Vein endothelial cell (primary cell): ENCODE measurements around the genes TNRC18 and RSPH10B.

- CAGE, long polyA plus RNA, result no peak
Observed at GRCh38 chr7:5222427-5223172, 32.6 kb downstream of the WIPI2 start.

DNA sequence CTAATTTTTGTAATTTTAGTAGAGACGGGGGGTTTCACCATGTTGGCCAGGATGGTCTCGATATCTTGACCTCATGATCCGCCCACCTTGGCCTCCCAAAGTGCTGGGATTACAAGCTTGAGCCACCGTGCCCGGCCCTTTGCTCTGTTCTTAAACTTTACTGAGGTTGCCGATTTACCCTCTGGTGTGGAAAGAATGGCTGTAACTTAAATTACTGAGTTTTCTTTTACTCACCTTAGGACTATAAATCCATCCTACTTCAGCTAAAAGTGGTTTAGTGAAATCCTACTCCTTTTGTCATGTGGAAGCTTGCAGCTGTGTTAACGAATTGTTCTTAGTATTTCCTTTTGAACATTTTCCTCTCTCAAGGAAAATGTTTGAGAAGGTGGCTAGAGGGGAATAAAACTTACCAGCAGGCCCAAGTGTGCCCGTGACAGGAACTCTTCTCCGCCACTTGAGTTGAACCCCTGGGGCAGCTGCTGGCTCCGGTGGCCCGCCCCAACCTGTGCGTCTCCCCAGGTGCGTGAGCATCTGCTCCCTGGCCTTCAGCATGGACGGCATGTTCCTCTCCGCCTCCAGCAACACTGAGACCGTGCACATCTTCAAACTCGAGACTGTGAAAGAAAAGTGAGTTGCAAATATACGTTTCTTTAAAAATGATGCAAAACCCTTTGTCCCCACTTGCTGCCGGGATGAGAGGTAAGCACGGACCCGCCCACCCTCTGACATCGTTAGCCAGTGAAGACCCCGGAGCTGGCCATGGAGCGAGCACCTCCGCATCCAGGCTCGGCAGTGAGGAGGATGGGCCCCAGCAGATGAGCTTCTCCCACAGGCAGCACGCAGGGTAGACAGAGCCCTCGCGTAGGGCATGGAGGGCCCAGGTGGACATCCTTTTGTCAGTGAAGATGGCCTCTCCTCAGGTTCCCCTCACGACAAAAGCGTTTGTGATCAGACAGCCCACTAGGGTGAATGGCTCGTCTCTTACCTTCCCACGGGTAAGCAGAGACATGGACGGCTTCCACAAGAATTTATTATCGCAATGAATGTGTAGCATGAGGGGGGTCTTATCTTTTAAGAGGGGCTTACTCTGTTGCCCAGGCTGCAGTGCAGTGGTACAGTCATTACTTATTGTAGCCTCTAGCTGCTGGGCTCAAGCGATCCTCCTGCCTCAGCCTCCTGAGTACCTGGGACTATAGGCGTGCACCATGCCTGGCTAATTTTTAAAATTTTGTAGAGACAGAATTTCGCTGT lies 35.7 kb downstream of the WIPI2 start:
- CAGE, long polyA plus RNA, result no peak

GRCh38 chr7:5226866-5227578 lies 37.0 kb downstream of the WIPI2 start:
- CAGE, long polyA plus RNA, result no peak

DNA sequence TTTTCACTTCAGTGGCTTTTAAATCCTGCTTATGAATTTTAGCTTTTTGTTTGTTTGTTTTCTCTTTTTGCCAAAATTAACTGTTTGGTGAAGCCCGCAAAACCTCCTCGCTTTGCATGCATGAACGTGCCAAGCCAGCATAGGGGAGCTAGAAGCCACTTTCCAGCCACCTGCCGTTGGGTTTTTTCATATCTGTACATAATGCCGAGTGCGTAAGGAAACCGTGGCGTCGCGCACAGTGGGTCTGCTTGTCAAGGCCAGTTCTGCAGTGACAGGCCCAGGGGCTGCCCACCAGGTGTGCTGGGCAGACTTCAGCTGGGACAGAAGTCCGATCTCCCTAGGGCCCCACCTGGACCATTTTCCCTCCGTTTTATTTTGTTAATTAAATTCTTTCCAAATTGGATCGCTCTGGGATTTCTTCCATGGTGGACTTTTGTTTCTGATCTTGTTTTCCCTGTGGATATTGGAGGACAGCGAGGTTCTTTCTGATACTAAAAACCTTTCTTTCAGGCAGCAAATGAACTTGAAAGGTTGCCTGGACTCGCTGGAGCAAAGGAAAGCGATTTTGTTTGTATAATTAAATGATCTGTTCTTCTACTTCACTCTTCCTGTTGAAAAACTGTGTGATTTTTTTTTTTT lies 41.2 kb downstream of the WIPI2 start:
- CAGE, long polyA plus RNA, result no peak

DNA sequence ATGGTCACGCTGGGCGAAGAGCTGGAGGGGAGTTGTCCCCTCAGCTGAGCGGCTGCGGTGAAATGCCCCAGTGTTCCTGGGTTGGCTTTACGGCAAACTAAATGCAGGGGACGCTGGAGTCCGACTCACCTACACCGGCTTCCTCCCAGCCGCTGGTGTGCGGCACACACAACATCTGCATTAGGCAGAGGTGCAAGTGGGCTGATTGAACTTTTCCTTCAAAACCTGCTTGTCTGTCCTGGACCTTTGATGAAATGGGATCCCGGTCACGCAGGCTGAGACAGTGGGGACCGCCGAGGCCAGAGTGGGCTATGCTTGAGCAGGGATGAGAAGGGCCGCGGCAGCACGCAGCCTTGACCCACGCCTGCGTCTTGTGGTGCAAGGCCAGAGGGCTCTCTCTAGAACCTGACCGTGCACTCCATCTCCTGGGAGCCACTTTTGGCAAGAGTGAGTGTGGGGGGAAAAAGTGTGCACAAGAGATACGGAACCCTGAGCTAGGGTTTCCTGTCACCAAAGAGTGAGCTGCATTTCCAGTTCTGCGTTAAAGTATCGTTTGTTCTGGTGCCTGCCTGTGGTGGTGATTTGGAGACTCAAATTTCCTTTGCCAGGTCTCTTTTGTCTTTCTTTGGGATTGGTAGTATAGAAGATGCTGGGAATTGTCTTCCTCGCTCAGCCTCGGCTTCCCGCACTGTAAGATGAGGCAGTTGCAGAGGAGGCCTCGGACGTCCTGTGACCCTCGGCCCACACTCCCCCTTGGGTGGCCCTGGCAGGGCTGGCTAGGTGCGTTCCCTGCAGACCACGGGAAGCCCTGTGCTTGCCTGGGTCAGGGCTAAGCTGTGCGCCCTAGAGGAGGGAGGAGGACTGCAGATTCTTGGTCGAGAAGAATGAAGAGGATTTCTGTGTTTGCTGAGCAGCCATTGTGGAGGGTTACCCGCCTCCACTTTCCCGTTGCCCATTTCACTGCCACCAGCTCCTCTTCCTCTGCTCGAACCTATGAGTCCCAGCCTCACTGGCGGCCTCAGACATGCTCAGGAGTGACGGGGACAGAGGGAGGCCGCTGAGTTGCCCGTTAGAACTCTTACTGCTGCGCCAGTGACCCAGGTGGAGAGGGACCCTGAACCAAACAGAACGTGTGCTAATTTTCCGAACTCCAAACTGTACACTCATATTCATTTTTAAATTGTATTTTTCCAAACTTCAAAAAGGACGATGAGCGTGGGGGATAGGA lies 42.7 kb downstream of the WIPI2 start:
- CAGE, long polyA plus RNA, result no peak

DNA sequence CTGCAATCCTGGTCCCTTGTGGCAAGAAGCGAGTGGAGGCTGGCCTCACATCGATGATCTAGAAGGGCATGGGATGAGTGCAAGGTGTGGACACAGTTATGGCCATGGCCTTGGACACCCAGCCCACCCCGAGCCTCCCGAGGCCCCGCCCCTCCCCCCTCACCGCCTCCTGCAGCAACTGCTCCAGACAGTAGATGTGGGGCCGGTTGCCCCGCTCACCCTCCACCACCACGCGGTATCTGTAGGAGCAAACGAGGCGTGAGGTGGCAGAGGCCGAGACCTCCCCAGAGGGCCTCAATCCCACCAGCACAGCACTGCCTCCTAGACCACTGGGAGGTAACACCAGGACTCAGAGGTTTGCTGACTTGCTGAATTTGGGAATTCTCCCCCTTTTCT lies 37.6 kb downstream of the SLC29A4 start:
- CAGE, long polyA plus RNA, result no peak

- CAGE, long polyA plus RNA, result no peak
Observed at GRCh38 chr7:5326099-5326702, 43.5 kb downstream of the SLC29A4 start.

DNA sequence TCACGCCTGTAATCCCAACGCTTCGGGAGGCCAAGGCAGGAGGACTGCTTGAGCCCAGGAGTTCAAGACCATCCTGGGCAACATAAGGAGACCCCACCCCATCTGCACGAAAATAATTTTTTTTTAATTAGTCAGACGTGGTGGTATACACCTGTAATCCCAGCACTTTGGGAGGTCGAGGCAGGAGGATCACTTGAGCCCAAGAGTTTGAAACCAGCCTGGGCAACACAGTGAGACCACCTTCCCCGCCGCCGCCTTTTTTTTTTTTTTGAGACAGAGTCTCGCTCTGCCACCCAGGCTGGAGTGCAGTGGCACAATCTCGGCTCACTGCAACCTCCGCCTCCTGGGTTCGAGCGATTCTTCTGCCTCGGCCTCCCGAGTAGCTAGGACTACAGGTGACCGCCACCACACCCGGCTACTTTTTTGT lies 45.5 kb downstream of the SLC29A4 start:
- CAGE, long polyA plus RNA, result no peak

DNA sequence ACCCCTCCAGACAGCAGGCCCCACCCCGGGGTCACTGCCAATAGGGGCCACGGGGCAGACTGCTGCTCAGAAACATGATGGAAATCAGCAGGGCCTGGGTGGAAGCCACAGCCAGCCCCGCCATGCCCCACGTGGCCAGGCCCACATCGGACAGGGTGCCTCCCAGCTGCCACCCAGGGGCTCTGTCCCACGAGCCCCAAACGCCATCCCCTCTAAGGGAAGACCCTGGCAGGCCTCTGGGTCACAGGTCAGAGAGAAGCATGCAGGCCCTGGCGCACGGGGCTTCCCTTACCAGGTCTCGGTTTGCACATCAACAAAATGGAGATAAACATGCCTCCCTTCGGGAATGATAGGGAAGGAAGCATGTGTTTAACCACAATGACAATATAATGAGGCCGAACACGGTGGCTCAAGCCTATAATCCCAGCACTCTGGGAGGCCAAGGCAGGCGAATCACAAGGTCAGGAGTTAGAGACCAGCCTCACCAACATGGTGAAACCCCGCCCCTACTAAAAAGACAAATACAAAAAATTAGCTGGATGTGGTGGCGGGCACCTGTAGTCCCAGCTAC lies 28.2 kb downstream of the TNRC18 start:
- CAGE, long polyA plus RNA, result no peak

DNA sequence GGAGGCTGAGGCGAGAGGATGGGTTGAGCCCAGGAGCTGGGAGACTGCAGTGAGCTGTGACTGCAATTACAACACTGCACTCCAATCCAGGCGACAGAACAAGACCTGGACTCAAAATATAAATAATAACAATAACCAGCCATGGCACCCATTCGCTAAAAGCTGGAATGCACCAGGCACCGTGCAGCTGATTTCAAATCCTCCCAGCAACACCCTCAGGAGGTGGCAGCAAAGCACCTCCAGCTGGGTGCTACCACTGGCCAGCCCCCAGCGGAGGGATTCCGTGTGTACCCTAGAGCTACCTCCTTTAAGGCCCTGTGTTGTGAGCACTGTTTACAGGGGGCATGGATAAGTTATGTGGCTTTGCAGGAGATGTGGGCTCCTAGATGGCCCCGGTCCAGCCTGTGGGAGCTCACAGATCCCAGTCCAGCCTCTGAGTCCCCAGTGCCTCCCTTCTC lies 27.2 kb downstream of the TNRC18 start:
- CAGE, long polyA plus RNA, result no peak

- CAGE, long polyA plus RNA, result no peak
Observed at GRCh38 chr7:5417383-5418363, 6.0 kb downstream of the TNRC18 start.

- CAGE, long polyA plus RNA, result no peak
Observed at GRCh38 chr7:5422873-5423968, at the start of gene TNRC18. Gene TNRC18, minus strand, starts transcription at chr7:5423834.

- CAGE, long polyA plus RNA, result no peak
Observed at GRCh38 chr7:5423969-5424949, 625 bp upstream of the TNRC18 start.

- CAGE, long polyA plus RNA, result no peak
Observed at GRCh38 chr7:5523624-5524779, 6.4 kb downstream of the ACTB start.

DNA sequence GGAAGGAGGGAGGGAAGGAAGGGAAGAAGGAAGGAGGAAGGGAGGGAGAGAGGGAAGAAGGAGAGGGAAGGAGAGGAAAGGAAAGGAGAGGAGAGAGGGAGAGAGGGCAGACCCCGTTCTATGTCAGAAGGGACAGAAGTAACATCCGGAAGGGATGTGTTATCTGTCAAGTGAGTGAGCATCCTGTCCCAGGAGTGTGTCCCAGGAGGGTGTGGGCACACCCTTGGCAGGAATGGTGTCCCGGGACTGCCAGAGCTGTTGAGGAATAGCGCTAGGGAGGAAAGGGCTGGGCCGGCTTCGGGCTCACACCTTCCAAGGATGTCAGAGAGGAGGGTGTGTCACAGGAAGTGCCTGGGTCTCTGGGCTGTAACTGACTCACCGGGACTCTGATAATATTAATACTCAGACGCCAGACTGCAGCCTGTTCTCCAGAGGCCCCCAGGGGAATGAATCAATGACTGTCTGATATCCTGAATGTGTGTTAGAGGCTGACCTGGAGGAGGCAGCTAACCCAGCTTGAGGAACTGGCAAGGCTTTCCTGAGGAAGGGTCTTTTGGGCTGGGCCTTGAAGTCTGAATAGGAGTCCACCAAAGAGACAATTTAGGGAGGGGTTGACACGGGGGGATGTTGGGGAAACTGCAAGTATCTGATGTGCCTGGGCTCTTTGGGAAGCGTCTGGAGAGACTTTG lies 18.9 kb upstream of the ACTB start:
- CAGE, long polyA plus RNA, result no peak

DNA sequence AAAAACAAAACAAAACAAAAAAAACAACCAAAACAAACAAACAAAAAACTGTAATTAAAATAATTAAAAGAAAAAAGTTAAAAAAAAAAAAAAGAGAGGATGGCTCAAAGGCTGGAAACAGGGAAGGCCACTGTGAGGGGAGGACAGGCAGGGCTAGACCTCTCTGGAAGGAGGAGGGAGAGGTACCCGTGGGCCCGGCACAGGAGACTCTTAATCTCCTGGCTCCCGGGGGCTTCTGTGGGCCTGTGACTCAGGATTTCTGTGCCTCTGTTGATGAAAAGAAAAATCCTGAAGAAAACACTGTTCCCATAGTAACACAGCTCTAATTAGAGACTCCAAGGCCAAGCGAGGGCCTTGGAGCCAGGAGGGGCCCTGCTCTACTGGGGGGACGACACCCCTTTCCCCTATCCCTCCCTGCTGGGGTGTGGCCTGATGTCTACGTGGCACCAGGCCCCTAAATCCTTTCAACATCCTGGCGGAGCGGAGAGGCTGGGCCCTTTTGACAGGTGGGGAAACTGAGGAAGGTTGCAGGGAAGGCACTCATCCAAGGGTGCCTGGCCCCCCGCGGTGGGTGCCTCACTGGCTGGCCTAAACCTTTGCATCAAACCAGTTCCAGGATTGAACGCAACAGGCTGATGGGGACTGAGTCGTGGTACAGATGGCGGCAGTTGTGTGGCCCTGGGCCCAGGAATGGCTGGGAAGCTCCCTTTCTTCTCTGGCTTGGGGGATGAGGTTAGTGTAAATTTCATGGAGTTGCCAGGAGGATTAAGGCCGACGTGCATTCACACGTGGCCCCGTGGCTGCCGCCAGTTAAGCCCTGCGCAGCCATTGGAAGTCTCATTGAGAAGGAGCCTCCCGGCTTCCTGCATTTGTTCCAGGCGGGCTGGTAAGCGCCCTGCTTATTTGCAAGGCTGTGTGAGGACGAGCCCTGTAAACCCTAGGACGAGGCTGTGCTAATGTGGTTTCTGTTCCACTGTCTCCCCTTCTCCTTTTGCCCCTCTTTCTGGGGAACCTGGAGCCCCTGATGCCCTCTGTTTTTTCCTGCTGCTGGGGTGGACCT lies 5.4 kb downstream of the FSCN1 start:
- CAGE, long polyA plus RNA, result no peak

DNA sequence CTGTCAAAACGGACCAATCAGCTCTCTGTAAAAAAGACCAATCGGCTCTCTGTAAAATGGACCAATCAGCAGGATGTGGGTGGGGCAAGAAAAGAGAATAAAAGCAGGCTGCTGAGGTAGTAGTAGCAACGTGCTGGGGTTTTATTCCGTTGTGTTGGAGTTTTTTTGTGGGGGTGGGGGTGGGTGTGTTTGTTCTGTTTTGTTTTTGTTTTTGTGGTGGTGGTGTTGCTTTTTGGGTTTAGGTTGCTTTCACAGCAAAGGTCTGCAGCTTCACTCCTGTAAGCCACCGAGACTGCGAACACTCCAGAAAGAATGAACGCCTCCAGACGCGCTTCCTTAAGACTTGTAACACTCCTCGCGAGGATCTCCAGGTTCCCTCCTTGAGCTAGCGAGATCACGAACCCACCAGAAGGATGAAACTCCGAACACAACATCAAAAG lies 12.9 kb upstream of the RNF216 start:
- CAGE, long polyA plus RNA, result no peak

GRCh38 chr7:5970372-5970814 lies at the start of gene RSPH10B:
Gene RSPH10B, minus strand, starts transcription at chr7:5970689.
- CAGE, long polyA plus RNA, result no peak

DNA sequence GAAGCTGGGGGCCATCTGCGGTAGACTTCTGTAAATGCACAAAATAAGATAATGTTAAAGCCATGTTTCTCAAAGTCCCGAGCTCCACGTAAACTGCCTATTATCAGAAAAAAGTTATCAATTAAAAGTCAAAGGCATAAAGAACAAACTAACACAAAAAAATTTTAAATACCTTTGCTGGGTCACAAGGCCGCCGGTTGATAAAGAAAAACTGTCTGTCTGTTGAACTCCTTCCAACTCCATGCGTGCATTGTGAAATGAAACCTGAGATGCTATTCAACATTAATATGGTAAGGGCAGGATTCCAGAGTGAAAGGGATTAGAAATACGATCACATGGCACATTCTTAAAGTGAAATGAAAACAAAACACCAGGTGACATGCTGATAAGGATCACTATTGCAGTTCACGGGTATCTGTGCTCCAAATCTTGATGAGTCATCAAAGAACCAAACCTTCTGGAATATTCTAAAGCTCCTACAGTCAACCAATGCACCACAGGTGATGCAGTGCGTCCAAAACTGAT lies 13.4 kb downstream of the PMS2 start:
- CAGE, long polyA plus RNA, result no peak

DNA sequence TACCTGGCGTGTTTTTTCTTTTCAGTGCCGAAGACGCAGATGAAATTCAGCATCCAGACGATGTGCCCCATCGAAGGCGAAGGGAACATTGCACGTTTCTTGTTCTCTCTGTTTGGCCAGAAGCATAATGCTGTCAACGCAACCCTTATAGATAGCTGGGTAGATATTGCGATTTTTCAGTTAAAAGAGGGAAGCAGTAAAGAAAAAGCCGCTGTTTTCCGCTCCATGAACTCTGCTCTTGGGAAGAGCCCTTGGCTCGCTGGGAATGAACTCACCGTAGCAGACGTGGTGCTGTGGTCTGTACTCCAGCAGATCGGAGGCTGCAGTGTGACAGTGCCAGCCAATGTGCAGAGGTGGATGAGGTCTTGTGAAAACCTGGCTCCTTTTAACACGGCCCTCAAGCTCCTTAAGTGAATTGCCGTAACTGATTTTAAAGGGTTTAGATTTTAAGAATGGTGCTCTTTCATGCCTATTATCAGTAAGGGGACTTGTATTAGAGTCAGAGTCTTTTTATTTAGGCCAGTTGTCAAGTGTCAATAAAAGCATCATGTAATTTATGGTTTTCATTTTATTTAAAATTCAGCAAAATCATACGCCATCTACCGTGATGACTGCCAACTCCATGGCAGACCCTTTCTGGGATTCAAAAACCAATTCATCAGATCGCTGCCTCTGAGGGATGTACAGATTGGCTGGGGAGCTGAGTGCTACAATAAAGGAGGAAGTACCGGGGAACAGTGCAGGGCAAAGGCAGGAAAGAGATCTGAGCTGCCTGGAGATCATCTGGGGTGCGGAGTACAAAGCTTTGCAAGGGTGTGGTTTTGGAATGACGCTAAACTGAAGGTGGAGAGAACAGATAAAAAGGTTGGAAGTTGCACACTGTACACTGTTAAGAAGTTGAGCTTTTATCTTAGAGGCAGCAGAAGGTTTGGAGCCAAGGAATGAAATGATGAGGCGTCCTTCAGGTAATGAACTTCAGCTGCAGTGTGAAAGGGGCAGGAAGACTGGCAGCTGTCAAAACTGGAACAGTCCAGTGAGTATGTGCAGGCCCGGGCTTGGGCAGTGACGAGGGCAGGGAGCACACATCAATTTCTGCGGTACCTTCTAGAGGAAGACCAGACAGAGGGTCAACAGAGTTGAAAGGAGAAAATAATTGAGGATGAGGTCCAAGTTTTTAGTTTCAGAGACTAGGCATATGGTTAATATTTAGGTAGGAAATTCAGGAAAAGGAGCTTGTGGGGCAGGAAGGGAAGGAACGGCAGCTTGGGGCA lies 7.5 kb upstream of the ANKRD61 start:
- CAGE, long polyA plus RNA, result no peak